ENCODE measurements around a stretch of chr10.

GRCh38 chr10:132185675-132186033, 1.1 kb upstream of the DPYSL4 start:
- PRO-cap, result no peak

GRCh38 chr10:132334954-132336122, 3.3 kb downstream of the LRRC27 start:
- PRO-cap, result no peak

- PRO-cap, result no peak
These were observed 25.3 kb downstream of the PWWP2B start for GRCh38 chr10:132422200-132422753.

GRCh38 chr10:132438996-132439486, 42.0 kb downstream of the PWWP2B start:
- PRO-cap, result no peak

DNA sequence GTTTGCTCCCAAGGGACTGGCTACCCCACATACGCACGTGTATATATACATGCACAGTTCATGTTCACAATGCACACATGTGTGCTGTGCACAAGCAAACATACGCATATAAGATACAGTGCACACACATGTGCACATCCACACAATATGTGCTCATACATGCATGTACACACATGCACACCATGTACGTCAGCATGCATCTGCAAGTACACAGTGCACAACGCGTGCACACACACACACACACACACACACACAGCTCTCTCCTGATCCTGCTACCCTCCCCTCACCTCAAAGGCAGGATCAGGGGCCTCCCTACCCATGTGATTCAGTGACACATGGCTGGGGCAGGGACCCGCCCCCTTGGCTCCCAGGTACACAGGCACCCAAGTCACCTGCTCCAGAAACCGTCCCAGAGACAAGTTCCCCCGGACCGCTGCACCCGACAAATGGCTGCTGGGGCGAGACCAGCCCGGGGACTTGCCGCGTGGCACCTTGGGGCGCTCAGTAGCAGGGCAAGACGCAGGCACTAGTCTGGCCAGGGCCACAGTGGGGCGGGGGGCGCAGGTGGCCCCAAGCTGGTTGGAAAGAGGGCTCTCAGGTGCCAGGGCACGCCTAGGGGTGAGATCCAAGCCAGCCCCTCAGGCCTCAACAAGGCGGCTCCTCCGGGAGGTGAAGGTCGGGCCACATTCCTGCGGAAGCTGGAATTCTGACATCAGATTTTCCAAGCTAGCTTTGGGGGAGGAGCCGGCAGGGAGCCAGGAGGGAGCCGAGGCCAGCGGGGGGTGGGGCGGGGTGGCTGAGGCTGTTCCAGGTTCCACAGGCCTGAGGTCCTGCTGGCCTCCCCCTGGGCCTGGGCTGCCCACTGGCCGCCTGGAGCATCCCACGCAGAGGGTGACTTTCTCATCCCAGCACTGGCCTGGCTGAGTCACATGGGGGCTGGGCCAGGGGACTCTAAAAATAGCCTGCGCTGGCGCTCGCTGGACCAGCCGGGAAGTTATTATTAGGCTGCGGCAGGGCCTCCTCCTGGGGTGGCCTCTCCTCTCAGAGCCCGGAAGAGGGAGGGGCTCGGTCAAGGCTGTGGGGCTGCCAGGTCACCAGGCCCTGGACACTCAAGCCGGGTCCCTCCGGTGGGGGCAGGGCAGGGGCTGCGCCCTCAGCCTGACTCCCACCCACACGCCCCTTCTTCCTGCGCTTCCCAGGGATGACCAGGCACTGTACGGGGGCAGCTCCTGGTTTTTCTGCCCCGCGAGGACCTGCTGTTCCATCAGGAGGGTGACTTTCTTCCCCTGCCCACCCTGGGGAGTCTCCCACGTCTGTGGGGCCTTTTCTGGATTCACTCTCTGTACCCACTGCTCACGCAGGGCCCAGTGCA, 20.6 kb upstream of the INPP5A start:
- PRO-cap, result bidirectional peak, plus-strand start at position 1,003 of the sequence, minus-strand start at position 864 of the sequence

DNA sequence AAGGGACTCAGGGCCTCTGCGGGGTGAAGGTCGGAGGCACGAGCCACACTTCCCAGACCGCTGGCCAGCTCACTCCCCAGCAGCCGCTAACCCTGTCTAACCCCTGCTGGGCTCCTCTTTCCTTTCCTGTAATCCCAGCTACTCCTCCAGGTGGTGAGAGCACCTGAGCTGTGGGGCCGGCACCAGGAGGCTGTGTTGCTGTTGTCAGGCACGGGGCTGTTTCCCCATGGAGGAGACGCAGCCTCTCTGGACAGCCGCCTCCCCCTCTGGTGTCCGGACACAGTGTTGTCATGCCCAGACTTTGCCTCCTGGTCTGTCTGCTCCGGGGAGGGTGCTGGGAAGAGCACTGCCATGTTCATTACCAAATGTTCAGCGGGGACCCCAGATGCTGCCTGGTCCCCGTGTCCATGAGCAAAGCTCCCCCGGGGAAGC, 18.6 kb upstream of the INPP5A start:
- PRO-cap, result no peak

GRCh38 chr10:132555186-132556077, 17.8 kb downstream of the INPP5A start:
- PRO-cap, result no peak

- PRO-cap, result no peak
These were observed 91.6 kb downstream of the INPP5A start for GRCh38 chr10:132629090-132629653.

DNA sequence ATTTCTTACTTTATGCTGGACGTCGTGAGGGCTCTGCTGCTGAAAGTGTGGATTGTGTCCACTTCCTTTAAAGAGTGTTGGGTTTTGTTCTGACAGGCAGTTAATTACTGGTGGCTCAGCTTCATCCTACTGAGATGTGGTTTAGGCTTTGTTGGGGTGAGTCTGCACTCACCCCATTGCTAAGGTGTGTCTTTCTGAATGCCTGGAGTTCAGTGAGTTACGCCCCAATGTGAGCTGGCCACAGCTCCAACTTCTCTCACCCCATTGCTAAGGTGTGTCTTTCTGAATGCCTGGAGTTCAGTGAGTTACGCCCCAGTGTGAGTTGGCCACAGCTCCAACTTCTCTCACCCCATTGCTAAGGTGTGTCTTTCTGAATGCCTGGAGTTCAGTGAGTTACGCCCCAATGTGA, 39.7 kb downstream of the CFAP46 start:
- PRO-cap, result no peak

DNA sequence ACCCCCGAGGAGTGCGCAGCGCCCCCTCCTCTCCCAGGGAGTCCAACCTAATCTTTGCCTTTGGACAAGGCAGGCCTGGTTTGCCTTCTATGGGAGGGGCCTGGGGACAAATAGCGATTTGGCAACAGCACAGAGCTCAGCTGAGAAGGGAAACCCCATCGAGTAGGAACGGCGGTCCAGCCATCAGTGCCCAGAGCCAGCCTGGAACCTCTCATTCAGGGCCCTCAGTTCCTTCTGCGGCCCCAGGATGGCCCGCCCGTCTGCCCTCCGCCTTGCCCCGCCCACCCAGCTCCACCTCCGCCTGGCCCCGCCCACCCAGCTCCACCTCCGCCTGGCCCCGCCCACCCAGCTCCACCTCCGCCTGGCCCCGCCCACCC, 32.5 kb upstream of the KNDC1 start:
- PRO-cap, result no peak

DNA sequence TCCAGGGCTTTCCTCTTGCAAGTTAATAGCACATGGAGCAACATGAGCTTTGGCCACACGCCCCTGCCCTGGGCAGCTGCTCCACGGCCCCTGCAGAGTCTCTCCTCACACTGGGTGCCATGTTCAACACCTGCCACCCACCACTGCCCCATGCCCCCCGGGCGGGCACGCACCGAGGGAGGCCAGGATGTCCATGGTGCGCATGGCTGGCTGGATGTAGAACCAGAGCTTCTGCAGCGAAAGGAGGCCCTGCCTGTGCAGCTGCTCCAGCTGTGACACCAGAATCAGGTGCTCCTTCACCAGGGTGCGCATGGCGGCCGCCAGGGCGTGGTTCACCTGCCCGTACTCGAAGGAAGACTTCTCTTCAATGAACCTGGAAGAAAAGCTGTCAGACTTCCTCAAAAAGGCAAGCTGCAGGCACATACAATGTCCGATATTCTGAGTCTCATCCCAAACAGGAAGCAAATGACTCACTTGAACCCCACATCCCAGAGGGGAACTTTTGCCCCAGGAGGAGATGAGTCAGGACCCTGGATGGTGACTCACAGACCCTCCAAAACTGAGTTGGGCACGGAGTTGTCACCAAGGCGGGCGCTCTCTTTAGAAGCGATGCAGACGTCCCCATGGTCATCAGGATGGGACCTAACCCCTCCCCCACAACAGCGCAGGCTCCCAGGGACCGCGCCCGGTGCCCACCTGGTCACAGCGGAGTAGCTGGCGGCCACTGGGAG, 15.6 kb downstream of the TUBGCP2 start:
- PRO-cap, result no peak

GRCh38 chr10:133294064-133295134, 14.3 kb downstream of the TUBGCP2 start:
- PRO-cap, result no peak

DNA sequence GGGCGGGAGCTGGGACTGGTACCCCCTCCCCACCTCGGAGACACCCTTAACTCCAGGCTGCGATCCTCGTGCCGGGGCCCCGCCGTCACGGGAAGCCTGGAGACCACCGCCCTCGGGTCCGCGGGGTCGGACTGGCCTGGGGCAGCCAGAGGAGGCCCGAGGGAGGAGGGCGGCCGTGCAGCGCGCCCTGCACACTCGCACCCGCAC, 332 bp downstream of the CALY start:
- PRO-cap, result no peak

DNA sequence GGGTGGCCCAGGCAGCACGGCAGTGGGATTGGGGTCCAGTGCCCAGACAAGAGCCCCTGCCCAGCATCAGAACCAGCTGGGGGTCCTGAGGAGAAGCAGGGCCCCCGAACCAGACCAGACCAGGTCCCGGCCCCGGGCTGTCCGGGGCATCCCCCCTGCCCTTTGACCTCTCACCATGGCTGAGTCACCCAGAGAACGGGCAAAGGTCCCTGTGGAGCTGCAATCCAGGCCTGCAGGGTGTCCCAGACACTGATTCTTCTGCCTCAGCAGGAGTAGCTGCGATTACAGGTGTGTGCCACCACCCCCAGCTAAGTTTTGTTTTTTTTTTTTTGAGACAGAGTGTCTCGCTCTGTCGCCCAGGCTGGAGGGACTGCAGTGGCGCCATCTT, 1.0 kb downstream of the PRAP1 start:
- PRO-cap, result no peak

GRCh38 chr10:133526755-133527158, 406 bp upstream of the CYP2E1 start:
- PRO-cap, result no peak

DNA sequence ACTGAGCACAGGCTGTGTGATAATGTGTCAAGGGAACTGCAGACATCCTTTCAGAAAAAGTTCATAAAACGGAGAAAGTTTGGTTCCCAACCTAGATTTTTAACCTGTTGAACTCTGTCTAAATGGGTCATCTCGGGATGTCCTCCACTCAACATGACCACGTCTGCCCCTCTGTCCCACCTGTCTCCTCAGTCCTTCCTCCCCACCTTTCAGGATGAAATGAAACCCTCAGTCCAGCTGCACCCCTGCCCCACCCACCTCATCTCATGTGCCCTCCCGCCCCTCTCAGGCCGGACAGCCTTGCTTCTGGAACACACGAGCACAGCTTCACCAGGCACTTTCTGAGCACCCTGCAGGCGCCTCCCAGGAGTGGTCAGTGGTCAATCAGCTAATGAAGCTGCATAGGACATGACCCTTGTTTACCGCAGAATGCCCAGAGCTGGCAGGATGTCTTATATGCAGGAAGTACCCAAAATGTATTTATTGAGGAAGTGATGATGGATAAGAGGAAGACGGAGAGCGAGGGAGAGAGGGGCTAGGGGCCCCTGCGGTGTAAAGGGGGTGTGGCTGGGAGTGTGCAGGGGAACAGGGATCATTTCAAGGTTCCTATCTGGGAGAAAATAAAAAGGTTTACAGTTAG, 3.2 kb downstream of the CYP2E1 start:
- PRO-cap, result no peak

Measured in Calu3 (cell line).